ENCODE measurements around a stretch of chr3.

DNA sequence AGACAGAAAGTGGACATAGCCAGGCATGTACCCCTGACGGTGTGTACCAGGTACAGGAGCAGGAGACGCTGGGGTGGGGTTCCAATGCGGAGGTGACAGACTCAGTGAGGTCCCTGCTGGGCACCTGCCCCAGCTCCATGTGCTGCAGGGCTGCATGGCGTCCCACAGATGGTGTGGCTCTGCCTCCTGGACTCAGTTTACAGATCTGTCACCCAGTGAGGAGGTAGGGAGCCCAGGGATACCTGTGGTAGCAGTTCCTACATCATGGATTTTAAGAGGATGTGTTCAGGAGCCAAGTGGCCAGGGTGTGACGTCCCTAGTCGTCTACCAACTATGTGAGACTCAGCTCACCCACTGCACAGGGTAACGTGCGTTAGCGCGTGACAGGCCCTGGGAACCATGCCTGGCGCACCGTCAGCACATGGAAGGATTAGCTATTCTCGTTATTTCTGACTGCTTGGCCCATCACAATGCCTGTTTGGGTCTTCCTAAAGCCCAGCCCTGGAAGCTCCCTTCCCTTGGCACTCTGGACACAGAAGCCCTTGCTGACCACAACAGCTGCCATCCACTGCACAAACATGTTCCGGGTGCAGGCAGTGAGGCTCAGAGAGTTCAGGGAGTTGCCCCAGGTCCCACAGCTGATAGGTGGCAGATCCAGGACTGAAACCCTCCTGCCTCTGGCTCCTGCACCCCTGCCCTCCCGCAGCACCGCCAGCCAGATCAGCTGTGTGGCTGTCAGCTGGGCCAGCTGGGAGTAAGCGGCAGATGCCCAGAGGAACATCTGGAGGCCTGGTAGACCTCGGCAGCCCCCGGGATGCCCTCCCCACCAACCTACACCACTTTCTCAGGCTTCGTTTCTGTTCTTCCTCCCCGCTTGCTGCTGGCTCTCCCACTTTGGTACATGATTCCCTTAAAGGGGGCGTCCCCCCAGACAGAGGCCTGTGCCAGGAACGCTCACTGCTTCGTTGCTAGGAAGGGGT is 91.0 kb upstream of the RPL32 start:
- PRO-cap = no peak

GRCh38 chr3:12954780-12955480 is 113.6 kb upstream of the RPL32 start:
- PRO-cap = no peak

- PRO-cap = no peak
These were observed 70.9 kb downstream of the IQSEC1 start for GRCh38 chr3:13002389-13002632.

DNA sequence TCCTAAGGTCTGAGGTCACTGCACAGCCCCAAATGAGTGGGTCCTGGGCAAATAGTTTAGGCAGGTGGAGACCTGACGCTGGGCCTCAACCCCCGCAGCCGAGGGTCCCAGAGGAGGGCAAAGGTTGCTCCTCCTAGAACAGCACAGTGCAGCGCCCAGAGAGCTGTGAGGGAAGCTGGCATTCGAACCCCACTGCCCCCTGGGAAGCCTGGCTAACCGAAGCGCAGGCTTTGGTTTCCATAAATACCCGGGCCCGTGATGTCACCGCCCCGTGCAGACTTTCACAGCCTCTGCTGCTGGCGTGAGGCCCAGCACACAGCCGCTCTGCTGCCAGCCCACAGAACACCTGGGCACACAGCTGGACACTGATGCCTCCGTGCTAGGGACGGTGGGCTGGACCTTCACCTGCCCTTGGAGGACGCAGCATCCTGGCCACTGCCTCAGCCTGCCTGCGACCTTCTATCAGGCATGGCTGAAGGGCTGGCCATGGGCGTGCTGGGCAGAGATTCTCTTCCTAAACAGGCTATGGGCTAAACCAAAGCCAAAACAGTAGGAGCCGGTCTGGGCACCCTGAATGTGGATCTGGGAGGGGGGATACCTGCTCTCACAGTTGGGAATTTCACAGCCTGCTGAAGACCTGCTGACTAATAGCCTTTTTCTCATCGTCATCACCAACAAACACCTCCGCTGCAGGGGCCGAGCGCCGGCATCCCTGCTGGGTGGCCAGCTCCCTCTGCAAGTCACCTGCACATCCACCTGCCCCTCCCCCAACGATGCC is 901 bp downstream of the IQSEC1 start:
- PRO-cap = no peak

- PRO-cap = no peak
These were observed 10.8 kb upstream of the IQSEC1 start for GRCh38 chr3:13083984-13084435.

GRCh38 chr3:13262476-13262740 is 157.7 kb downstream of the NUP210 start:
- PRO-cap = no peak

- PRO-cap = no peak
These were observed 118.7 kb downstream of the NUP210 start for GRCh38 chr3:13301323-13301827.

GRCh38 chr3:13325346-13325674 is 94.8 kb downstream of the NUP210 start:
- PRO-cap = no peak

GRCh38 chr3:13428256-13428495 is 8.1 kb upstream of the NUP210 start:
- PRO-cap = no peak

GRCh38 chr3:13451531-13452382 is 28.3 kb upstream of the HDAC11 start:
- PRO-cap = bidirectional peak, plus-strand start at chr3:13452106, minus-strand start at chr3:13451787

GRCh38 chr3:13517062-13517792 is 31.7 kb upstream of the FBLN2 start:
- PRO-cap = no peak

DNA sequence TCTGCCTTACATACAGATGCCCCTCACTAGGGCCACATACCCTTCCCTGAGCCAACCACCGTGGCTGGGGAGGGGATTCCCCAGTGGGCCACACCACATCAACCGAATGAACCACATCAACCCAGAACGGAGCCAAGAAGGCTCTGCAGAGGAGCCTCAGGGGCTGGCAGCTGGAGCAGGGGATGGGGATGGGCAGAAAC is 4.5 kb upstream of the FBLN2 start:
- PRO-cap = no peak

- PRO-cap = no peak
These were observed 53.1 kb downstream of the WNT7A start for GRCh38 chr3:13826719-13827176.

DNA sequence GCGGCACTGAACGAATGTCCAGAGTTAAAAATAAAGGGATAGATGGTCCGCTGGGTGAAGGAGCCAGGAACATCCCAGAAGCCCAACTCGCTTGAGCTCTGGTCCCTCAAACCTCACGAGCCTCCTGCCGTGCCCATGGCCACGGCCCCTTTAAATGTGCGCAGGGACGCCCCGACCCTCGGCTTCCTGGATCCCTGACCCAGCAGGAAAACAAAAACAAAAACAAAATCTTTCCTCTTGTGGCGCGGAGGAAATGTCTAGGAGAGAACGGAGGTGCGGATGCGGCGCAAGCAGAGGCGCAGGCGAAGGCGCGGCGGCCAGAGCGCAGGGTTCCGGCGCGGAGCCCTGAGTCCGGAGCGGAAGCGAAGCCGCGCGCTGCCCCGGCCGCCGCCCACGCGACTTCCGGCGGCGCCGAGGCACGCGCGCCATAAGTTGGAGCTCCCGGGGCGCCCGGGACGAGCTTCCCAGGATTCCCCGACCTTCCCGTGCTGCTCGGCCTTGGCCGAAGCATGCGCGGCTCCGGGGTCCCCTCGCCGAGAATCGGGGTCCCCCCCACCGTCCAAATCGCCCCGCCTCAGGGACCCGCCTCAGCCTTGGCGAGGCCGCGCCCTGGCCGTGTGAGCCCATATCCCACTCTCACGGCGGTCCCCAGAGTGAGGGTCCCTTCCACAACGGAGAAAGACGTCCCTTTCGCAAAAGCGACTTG is 52.9 kb upstream of the WNT7A start:
- PRO-cap = no peak

DNA sequence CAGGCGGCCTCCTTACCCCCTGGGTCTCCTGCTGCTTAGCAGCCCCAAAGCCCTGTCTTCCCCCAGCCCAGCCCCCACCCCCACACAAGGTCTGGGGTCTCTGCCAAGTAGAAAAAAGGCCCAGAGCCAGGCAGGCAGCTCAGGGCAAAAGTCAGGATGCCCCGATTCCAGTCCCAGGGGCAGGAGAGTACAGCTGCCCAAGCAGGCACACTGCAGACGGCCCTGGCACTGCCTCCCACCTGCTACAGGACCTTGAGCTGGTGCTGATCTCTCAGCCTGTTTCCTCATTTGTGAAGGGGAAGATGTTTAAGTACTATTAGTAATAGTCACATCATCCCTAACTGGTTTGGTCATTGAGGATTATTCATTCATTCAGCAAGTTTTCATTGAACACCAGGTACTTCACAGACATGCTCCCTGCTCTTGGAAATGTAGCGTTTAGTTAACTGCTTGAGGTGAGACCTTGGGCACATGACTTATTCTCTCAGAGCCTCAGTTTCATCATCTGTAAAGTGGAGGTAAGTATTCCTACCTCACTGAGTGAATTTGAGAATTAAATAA is 12.7 kb downstream of the TMEM43 start:
- PRO-cap = no peak

- PRO-cap = unidirectional peak, minus-strand start at chr3:14145411
These were observed 20.4 kb downstream of the TMEM43 start for GRCh38 chr3:14145230-14145596.

DNA sequence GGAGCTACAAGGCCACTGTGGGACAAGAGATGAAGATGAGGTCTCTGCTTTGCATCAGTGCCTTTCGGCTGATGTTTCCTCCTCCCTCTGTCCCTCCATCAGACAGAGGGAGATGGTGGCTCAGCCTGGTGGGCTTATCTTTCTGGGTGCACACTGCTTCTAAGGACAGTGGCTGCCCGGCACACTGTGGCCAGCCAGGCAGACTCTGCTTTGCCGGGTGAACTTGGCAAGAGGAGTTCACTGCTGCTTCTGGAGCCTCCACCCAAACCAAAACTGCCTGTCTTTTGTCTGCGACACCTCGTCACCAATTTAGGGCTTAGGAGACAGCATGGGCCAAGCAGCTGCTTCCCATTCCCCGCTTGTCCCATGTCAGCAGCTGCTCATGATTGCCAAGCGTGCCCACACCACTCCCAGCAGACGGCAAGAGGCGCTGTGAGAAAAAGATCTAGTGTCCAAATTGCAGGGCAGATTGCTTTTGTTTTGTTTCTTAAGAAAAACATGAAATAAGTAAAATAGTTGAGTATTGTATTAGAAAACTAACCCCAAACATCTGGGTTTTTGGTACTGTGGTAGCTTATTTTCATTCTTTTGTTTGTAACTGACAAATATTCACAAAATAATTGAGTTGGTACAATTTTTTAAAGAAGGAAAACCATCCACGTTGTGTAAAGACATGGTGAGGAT is 57.3 kb downstream of the LSM3 start:
- PRO-cap = no peak

DNA sequence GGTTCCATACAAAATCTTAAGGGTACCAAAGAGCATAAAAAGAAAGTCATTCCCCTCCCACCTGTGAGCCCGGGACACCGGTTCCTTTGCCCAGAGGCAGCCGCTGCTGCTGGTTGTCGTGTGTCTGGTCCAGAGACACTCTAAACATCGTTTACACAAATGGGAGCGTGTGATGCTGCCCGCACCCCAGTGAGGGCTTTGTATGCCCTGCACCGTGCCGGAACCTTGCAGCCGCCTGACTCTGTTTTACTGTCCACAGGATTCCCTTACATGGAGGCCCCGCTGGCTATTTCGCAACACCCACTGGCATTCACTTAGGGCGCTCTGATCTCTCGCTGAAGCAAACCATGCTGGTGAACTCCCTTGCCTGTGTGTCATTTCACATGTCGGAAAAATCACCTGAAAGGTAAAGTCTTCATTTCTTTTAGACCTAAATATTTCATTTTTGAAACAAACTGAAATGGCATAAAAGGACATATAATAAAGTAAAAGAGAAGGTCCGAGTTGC is 100.8 kb upstream of the SLC6A6 start:
- PRO-cap = no peak

DNA sequence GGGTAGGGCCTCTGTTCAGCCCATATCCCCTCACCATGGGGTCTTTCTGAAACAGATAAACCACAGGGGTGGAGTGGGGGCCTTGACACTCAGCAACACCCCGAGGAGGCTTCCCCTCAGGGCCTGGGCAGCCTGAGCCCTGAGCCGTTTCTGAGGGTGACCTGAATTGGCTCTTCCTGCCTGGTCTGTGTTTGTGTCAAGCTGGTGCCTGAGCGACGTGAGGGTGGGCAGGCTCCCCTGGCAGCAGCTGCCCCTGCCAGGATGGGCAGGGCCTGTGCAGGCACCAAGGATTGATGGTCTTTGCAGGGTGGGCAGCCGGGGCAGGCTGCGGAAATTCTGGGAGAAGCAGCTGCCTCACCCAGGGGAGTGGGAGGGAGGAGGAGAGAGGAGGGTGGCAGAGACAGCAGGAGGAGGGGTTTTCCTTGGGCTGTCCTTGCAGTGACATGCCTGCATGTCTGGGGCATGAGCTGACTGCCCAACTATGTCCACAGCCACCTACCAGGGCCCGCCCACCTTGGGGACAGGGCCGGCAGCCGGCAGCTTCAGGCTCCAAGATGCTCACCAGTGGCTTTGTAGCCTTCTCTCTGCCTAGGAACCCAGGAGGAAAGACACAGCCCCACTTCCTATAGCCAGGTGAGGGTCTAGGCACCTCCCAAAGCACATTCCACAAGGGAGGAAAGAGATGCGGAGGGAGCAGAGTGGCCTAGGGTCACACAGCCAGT is 27.9 kb upstream of the SLC6A6 start:
- PRO-cap = no peak

- PRO-cap = no peak
These were observed 2.8 kb downstream of the SLC6A6 start for GRCh38 chr3:14405163-14405643.